Ureter (tissue), 1 donor: ENCODE results near the genes FBLN5 and NDUFB1.

GRCh38 chr14:91903215-91903656 is 35.9 kb upstream of the TC2N start:
- PRO-cap: no peak

GRCh38 chr14:91935107-91935480 is 12.4 kb downstream of the FBLN5 start:
- PRO-cap: no peak

- PRO-cap: bidirectional peak, plus-strand start at chr14:91947806, minus-strand start at chr14:91947430
Measured at GRCh38 chr14:91946892-91947758, at the start of gene FBLN5. Gene FBLN5 (minus strand): TSS chr14:91947694.

DNA sequence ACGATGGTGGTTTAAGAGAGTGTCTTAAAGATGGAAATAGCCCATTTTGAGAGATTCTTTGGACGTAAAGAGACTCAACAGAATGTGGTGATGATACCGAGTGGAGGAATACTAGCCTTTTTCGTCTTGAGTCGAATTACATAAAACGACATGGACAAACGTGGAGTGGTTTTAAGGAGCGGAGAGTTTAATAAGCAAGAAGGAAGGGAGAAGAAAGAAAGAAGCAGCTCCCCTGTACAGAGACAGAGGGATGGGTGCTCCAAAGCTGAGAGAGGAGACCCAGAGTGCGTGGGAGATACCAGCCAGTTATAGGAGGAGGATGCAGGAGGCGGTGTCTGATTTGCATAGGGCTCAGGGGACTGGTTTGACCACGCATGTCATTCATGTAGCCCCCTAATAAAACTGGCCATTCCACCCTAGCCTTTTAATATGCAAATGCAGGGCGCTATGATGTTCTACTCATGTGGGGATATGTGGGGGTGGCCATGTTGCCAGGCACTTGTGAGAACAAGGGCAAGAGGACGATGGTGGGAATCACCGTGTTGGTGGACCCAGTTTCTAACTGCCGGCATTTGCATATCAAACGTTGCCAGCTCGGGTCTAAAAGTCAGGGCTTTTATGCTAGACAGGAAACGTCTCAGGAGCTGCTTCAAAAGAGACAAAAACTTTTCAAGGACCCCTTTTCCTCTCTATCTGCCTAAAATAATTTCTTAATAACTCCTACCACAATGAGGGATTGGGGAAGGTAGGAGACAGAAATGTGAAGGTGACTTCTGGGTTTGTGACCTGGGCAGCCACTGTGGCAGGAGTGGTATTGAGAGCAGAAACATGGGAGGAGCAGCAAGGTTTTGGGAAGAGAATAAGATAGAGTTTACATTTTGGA is 2.0 kb upstream of the ATXN3 start:
- PRO-cap: no peak

DNA sequence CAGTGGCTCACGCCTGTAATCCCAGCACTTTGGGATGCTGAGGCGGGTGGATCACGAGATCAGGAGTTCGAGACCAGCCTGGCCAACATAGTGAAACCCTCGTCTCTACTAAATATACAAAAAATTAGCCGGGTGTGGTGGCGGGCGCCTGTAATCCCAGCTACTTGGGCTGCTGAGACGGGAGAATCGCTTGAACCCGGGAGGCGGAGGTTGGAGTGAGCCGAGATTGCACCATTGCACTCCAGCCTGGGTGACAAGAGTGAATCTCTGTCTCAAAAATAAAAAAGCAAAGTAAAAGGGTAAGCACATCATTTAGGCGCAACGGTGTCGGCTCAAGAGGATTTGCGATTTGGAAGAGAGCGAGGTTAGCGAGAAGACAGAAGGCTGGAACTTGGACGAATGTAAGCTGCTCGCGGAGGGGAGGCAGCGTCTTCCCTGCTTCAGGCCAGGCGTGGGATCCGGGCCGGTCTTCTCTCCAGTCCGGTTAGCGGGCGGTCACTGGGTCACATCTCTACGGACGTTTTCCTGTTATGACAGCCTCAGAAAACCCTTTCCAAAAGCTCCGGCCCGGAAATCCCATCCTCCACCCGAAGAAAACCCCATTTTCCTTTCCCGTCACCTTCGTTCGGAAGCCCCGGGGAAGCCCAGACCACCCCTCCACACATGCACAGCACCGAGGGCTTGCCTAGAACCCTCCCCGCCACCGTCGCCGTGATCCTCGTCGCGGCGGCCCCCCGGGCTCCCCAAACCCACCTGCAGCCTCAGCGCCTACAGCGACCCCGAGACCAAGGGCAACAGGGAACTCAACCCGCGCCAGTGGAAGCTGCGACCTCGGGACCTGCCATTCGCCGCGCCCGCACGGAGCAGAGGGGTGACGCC is at the start of gene NDUFB1:
NDUFB1 (minus strand) TSS at position 818 of the 879 bp plus-strand sequence.
- PRO-cap: bidirectional peak, plus-strand start outside the sequence, minus-strand start at position 818 of the sequence

- PRO-cap: no peak
Measured at GRCh38 chr14:92155025-92155564, 33.3 kb downstream of the CPSF2 start.

DNA sequence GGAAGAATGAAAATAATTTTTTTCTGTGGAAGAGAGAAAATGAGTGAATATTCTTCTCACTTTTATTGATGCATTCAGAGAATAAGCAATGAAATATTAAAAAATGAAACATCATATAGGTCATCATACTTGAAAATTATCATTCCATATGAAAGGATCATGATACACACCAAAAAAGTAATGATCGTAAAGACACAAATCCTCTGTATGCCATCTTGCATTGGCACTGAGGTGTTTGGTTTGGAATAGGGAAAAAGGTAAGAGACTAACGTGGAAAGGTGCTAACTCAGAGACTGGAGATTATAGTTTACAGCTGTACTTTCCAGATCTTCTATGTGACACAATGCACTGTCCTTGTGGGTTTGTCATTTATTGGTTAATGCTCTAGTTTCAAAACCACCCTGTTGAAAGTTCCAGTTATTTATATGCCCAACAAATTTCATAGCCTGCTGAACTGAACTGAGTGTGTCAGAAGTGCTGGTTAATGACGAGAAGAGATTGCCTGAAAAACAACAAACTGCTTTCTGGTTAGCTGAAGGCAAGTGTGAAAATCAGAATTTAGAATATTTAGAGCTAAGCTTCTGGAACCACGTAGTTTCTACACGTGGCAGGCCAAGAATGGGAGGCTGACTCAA is 19.2 kb upstream of the RIN3 start:
- PRO-cap: no peak

- PRO-cap: no peak
Measured at GRCh38 chr14:92514908-92515257, 1.3 kb downstream of the RIN3 start.

DNA sequence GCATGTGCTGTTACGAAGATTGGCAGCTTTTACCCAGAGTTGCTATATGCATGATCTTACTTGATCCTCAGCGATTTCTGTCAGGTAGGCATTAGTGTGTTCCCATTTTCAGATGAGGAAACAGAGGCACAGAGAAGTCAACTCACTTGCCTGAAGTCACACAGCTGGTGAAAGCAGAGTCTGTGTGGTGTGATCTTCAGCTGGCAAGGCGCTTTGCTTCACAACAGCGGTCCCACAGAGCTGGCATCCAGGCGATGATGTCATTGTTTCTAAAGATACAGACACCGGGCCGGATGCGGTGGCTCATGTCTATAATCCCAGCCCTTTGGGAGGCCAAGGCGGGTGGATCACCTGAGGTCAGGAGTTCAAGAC is 46.9 kb downstream of the RIN3 start:
- PRO-cap: no peak

DNA sequence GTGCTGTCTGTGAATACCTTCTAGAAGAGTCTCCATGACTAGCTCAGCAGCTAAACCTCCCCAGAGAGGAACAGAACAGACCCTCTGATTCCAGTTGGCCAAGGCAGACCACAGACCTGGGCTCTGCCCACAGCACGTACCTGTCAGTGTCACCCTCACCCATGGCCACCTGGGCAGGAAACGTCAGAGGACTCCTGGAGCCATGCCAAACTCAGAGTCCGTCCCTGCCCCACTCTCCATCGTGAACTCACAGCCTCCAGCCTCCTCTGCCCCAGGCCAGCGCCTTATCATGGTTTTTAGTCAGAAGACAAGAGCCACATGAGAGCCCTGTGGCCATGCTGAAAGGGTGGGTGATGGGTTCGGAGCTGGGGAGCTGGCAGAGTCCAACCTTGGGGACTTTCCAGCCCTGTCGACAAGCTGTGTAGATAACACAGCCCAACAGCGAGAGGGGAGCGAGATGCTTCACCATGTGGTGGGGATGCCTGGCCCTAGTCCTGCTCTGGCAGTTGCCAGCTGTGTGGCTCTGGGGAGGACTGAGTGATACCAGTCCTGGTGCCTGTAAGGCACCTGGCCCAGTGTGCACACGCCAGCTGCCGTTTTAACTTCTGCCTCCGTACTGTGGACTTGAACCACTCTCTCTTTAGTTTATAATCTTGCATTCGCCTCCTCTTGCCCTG is 55.0 kb downstream of the RIN3 start:
- PRO-cap: no peak

GRCh38 chr14:92668278-92668746 is 80.1 kb downstream of the LGMN start:
- PRO-cap: no peak

DNA sequence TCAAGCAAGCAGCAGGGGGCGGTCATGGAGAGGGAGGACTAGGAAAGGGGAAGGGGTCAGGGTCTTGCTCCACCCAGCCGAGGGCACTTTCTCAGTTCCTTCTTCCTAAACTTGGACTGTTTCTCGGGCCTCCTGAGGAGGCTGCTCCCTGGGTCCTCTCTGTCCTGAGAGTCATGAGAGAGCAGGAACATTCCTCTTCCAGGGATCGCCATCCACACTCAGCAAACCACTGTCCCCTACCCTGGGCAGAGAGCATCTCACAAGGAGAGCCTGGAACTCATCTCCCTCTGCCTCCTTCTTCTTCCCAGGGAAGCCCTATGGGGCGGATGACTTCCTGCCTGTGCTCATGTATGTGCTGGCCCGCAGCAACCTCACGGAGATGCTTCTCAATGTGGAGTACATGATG is 72.3 kb downstream of the LGMN start:
- PRO-cap: no peak

DNA sequence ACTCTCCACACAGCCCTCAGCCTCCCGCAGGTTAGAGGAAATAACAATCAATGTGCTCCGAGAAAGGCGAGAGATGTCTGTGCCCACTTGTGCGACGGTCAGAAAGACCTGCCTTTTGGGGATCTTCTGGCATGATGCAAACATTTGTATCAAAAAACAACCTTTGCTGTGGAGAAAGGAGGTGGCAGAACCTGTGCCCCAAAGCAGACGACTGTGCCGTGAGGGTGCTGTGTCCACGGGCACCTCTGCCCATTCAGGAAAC is 41.8 kb downstream of the LGMN start:
- PRO-cap: no peak

DNA sequence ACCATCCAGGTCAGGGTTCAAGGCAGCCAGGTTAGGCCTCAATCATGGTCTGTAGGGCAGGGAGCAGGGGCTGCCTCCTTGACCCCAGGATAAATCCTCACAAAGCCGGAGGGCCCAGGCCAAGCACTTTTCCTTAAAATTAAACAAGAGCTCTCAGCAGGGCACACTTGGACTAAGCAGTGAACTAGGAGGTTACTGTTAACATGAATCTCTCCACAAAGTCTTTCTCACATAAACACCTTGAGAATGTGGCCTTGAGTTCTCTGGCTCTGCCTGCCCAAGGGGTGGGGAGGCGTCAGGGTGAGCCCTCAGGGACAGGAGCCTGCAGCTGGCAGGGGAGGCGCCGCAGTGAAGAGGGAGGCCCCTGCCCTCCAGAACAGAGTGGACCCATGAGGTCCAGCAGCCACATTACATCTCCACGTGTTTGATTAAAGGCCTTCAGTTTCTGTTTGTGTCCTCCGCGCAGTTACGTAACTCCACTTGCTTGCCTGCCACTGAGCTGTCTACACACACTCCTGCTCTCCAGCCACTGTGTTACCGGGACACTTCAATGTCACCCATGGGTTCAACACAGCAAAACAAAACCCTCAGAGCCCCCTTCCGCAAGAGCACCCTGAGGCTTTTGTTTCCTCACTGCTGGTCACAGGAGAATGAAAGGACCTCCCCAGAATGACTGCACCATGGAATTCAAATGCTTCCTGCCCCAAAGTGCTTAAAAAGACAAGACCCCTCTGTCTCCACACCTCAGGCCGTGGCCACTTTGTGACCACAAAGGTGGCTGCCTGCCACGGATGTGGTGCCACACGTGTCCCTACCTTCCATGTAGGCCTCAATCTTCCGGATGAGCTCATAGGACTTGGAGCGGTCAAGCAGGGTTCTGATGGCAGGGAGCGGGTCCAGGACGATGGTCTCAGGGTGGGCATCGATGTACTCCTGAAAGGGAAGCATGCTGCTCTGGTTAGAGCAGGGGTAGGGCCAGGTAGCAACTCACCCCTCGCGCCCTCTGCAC is 70.4 kb downstream of the CHGA start:
- PRO-cap: no peak

DNA sequence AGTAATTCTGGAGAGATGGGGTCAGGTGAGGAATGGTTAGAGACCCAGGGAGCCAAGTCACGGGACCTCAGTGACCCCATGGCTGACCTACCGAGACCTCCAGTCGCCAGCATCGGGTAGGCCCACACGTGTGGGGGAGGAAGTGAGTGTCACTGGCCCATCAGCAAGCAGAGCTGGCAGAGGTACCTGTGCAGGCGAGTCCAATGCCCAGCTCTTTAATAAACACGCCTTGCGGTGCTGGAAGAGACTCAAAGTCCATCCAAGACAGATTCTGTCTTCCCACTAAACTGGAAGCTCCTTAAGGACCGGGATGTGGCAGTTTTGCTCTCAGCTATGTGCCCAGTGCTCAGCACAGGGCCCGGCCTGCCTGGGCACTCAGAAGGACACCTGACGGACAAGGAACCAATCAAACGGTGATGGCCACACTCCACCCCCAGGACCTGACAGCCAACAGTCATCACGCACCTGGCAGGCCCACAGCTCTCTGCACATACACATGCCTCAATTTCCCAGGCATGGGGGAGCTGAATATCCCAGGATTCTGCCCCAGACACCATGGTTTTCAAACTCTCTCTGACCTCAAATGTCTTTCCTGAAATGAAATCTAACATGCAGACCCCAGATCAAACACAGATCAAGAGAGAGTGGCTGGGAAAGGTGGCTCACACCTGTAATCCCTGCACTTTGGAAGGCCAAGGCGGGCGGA is 64.9 kb downstream of the ITPK1 start:
- PRO-cap: no peak

DNA sequence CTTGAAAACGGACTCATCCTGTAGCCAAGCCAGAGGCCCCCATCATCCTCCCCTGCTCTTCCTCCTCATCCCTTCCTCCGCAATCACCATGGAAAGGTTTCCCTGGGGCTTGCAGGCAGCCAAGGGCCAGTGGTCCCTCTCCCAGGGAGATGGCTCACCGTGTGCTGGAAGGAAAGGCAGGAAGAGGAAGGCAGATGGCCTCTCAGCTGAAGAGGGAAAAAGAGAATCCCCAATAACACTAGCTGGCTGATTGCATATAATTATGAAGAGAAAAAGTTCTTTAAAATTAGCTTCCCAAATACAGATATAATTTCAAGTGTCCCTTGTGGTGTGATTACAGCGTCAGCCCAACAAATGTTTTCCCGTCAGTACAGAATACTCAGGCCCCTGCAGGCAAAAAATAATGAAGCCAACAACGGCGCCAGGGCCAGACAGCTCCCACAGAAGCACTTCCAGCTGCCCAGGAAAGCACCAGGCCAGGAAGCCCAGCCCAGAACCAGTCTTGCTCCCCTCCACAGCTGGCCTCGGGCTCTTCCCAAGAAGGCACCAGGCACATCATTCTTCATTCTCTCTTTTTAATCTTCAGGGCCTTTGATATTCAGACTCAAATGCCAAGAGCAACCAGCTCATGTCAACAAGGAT is 24.7 kb downstream of the ITPK1 start:
- PRO-cap: no peak

DNA sequence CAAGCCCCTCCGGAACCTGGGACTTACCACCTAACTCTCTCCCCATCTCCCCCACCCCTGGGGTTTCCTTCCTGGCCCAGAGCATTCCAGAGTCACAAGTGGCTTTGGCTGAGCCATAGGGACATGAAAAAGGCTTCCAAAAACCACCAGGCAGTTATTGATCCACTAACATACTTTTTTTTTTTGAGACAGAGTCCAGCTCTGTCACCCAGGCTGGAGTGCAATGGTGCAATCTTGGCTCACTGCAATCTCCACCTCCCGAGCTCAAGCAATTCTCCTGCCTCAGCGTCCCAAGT is 9.0 kb downstream of the ITPK1 start:
- PRO-cap: no peak

DNA sequence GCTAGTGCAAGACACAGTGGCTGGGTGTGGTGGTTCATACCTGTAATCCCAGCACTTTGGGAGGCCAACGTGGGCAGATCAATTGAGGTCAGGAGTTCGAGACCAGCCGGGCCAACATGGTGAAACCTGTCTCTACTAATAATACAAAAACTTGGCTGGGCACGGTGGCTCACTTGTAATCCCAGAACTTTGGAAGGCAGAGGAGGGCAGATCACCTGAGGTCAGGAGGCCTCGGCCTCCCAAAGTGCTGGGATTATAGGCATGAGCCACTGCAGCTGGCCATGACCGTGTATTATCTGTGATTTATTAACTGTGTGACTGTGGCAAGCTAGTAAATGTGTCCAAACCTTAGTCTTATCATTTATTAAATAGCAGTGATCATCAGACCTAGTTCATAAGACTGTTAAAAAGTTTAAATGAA is 7.1 kb upstream of the ITPK1 start:
- PRO-cap: no peak

- PRO-cap: no peak
Measured at GRCh38 chr14:93173983-93174595, 10.6 kb downstream of the MOAP1 start.

DNA sequence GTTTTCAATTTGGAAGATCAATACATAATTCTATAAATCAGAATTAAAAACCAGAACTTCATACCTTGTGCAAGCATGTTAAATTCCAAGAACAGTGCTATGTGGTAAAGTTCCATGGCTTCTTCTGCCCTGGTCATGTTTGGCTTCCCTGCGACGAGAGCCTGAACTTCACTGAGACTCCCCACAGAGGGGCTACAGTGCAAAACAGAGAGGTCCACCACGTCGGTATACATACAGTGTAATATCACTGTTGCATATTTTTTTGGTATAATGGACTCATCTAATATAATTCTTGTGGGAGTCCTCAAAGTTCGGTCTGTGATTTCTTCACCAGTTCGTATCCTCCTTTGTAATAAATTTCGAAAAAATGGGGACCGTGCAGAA is 39.0 kb downstream of the BTBD7 start:
- PRO-cap: no peak